Breast (tissue), 4 donors: ENCODE data around the genes TRIM8 and ARL3.

DNA sequence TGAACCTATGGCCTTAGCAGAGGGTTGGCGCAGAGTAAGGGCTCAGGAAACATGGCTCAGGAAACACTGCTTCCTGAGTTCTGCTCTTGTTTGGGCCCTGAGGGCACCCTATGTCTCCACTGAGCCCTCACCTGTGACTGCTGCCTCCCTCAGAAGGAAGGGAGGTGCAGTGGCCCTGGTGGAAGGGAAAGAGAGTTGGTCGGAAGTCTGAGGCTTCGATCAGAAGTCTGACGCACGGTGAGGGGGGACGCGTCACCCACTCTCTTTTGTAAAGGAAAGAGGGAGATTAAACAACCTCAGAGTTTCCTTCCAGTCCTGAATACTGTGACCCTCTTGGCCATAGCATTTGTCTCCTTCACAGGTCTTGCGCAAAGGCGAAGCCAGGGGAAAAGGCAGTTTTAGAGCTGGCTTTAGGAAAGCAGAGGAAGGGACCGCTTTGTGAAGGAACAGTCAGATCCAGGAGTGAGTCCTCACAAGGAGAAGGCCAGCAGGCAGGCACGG, 31.3 kb upstream of the TRIM8 start:
- PRO-cap, 3 experiments: no peak in any of the 3 experiments
- RRBS: no CpG with 5 or more reads among the region's 11 CpGs

DNA sequence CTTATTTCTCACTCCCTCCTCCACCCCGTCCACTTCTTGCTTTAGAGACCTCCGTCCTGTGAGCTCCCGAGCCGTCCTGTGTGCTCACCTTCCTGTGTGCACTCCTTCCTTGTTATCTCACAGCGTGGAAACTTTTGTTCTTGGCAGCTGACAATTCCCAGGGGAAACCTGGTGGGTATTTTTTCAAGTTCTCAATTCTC, 18.6 kb upstream of the TRIM8 start:
- PRO-cap, 3 experiments: no peak in any of the 3 experiments
- RRBS: no CpG with 5 or more reads among the region's 5 CpGs

DNA sequence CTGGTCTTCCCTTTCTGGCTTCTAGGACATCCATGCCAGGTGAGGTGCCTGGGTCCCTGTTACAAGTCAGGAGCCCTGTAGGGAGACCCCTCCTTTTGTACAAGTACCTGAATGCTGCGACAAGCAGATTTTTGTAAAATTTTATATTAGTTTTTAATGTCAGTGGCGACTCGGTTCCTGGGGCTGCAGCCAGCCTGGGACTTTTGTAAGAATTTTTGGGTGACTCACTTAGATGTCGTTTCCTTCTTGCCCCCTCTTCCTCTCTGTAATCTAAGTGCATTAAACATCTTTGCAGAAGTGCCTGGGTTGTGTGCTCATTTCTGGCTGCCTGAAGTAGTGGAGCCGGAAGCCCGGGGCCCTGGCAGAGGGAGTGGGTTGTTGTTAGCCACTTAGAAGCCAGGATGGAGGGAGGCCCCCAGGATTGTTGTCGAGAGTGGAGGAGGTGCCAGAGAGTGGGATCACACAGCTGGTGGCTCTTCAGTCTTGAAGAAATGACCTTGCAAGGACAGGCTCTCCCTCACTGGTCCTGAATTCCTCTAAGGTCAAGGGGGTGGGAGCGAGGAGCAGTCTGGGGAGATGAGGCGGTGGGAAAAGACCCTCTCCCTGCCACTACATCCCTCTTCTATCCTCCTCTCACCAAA, 11.0 kb upstream of the TRIM8 start:
- PRO-cap, 3 experiments: no peak in any of the 3 experiments
- RRBS: no CpG with 5 or more reads among the region's 9 CpGs

DNA sequence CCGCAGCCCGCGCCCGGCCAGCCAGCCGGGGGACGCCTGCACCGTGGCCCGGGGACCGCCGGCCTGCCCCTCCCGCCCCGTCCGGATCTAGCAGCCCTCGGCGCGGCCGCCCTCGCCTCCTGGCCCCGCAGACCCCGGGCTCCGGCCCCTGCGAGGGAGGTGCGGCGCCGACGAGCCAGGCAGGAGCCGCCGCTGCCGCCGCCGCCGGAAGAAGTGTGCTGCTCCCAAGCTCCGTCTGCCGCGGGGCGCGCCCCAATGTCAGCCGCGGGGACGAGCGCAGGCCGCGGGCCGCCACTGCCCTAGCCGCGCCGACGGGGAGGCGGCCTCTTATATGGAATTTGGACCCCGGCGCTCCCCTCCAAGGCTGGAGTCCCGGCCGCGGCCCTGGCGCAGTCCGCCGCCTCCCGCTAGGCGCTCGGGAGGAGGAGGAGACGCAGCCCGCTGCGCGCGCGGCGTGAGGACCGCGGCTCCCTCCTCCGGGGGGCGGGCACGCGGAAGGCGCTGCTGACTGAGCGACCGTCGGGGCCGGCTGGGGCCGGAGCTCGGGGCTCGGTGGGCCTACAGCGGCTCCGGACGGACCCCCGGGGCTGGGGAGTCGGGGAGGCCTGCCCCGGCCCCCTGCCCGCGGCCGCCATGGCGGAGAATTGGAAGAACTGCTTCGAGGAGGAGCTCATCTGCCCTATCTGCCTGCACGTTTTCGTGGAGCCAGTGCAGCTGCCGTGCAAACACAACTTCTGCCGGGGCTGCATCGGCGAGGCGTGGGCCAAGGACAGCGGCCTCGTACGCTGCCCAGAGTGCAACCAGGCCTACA, at the start of gene TRIM8:
Gene TRIM8, plus strand, starts transcription at position 495 of the 811 bp plus-strand sequence.
- PRO-cap, 3 experiments: peak in 3 of 3 experiments; most common plus-strand start position 504 of the sequence (in 3); most common minus-strand start position 215 of the sequence (in 1)
- RRBS: 2% methylated on average over 52 of the region's 102 CpGs

- PRO-cap, 3 experiments: no peak in any of the 3 experiments
- RRBS: no CpG with 5 or more reads among the region's 3 CpGs
Observed at GRCh38 chr10:102658963-102659261, 14.6 kb downstream of the TRIM8 start.

- PRO-cap, 3 experiments: peak in 3 of 3 experiments; most common plus-strand start chr10:102714666 (in 3); most common minus-strand start chr10:102714028 (in 3)
- RRBS: 2% methylated on average over 16 of the region's 82 CpGs
Observed at GRCh38 chr10:102713441-102714706, at the start of gene ARL3. TSS of gene ARL3 (minus strand) at chr10:102714397.

- PRO-cap, 3 experiments: no peak in any of the 3 experiments
- RRBS: no CpG with 5 or more reads among the region's 5 CpGs
Observed at GRCh38 chr10:102726176-102726677, 11.8 kb downstream of the SFXN2 start.

DNA sequence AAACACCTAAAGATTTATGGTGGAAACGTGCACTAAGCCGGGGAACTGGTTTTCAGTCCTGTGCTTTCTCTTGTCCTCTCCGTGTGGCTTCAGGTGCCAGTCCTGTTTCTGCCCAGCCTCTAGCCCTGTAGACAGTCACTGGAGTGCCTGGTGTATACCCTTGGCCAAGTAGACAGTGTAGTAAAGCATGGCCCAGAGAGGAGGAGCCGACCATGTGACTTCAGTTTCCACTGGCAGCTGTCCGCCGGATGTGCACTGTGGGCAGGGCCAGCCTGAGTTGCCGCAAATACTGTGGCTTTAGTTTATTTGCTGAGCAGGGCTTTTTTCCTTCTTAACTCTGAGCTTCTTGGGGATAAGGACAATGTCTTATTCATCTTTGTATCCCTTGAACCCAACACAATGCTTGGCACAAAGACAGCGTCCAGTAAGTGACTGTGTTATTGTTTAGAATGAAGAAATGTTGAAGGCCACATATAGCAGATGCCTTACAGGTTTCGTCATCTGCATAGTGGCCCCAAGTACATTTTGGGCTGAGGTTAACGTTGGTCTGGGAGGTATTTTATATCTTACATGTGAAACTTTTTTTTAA, 40.8 kb downstream of the CYP17A1 start:
- PRO-cap, 3 experiments: peak in 1 of 3 experiments; most common plus-strand start position 334 of the sequence (in 1); most common minus-strand start position 145 of the sequence (in 1)
- RRBS: no CpG with 5 or more reads among the region's 10 CpGs

DNA sequence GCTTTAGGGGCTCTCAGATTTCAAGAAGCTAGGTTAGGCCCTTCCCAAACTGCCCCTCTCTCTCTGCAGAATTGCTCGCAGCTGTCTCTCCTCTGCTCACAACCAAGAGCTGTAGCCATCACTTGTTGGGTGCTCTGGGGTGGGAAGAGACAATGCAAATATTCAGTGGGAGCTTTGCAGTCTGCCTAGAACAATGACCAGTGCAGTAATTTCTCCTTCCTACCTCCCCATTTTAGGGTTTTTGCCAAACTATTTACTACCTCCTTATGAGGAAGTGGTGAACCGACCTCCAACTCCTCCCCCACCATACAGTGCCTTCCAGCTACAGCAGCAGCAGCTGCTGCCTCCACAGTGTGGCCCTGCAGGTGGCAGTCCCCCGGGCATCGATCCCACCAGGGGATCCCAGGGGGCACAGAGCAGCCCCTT, 24.8 kb downstream of the CYP17A1 start:
- PRO-cap, 3 experiments: no peak in any of the 3 experiments
- RRBS: no CpG with 5 or more reads among the region's 4 CpGs

- PRO-cap, 3 experiments: no peak in any of the 3 experiments
- RRBS: no CpG with 5 or more reads among the region's 7 CpGs
Observed at GRCh38 chr10:103081729-103082377, 111.2 kb downstream of the NT5C2 start.

DNA sequence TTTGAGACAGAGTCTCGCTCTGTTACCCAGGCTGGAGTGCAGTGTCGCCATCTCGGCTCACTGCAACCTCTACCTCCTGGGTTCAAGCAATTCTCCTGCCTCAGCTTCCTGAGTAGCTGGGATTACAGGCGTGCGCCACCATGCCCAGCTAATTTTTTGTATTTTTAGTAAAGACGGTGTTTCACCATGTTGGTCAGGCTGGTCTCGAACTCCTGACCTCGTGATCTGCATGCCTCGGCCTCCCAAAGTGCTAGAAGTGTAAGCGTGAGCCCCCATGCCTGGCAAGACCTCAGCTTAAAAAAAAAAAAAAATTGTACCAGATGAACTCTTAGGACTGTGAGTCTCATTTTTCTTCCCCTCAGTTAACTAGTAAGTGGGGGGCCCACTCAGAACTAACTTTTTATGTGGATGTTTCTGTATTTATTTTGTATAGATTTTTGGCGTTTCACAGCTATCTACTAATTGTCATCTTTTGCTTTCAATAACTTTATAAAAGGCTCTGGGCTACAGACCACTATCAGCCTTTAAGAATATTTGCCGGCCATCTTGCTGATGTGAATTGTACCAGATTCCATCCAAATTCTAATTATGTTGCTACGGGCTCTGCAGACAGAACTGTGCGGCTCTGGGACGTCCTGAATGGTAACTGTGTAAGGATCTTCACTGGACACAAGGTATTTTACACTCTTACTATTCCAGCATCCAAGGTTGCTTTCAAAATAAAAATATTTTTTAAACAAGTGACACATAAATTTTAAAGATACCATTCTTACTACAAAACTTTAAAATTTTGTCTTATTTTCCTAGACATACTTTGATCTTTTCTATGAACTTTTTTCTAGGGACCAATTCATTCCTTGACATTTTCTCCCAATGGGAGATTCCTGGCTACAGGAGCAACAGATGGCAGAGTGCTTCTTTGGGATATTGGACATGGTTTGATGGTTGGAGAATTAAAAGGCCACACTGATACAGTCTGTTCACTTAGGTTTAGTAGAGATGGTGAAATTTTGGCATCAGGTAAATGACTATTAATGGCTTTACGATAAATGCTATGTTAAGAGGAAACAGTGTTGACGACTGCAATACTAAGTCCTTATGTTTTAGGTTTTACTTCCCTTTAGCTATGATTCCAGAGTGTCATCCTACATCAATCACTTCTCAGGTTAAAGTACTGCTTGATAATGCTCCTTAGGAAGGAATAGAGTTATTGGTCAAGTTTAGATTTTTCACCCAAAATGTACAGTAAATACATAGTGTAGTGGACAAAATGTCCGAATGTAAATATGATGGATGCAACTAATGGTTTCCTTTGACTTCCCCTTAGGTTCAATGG, 9.1 kb downstream of the ATP5MK start:
- PRO-cap, 3 experiments: no peak in any of the 3 experiments
- RRBS: no CpG with 5 or more reads among the region's 18 CpGs

- PRO-cap, 3 experiments: no peak in any of the 3 experiments
- RRBS: no CpG with 5 or more reads among the region's 12 CpGs
Observed at GRCh38 chr10:103600599-103601594, 107.4 kb downstream of the NEURL1 start.

GRCh38 chr10:103605648-103606268, 112.3 kb downstream of the NEURL1 start:
- PRO-cap, 3 experiments: no peak in any of the 3 experiments
- RRBS: no CpG with 5 or more reads among the region's 11 CpGs

GRCh38 chr10:103616687-103617645, 123.5 kb downstream of the NEURL1 start:
- PRO-cap, 3 experiments: no peak in any of the 3 experiments
- RRBS: 24% methylated on average over 7 of the region's 23 CpGs

- PRO-cap, 3 experiments: peak in 3 of 3 experiments; most common minus-strand start chr10:103660017 (in 3)
- RRBS: no CpG with 5 or more reads among the region's 6 CpGs
Observed at GRCh38 chr10:103659736-103660094, 166.2 kb downstream of the NEURL1 start.

- PRO-cap, 3 experiments: no peak in any of the 3 experiments
- RRBS: no CpG with 5 or more reads among the region's 16 CpGs
Observed at GRCh38 chr10:103696147-103697265, 158.9 kb downstream of the SH3PXD2A start.

- PRO-cap, 3 experiments: no peak in any of the 3 experiments
- RRBS: no CpG with 5 or more reads among the region's 4 CpGs
Observed at GRCh38 chr10:103713442-103713948, 141.9 kb downstream of the SH3PXD2A start.

GRCh38 chr10:103745183-103745641, 110.2 kb downstream of the SH3PXD2A start:
- PRO-cap, 3 experiments: no peak in any of the 3 experiments
- RRBS: no CpG with 5 or more reads among the region's 2 CpGs

DNA sequence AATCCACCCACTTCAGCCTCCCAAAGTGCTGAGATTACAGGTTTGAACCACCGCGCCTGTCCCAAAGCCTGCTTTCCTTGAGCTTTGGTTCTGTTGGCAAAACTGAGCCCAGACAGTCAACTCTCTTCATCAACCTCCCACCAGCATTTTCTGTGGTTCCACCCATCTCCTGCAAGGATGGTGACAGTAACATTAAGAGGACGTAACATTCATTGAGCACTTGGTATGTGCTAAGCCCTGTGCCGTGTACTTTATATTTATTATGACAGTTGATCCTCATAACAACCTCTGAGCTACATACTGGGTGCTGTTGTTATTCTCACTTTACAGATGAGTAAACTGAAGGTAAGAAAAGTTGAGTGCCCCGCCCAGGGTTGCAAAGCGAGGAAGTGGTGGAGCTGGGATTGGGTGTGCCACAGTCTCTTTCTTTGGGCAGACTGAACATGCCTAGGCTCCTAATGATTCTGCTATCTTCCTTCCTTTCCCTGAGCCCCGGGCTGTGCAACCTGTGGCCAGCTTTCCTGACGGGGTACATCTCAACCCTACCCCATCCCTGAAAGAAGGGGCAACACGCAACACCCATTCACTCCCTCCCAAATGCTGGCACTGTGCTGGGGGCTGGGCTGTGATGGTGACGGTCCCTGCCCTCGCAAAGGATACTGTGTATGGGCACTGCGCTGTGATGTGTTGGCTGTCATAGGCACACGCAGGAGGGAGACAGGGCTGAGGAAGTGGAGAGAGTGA, 107.3 kb downstream of the SH3PXD2A start:
- PRO-cap, 3 experiments: no peak in any of the 3 experiments
- RRBS: no CpG with 5 or more reads among the region's 13 CpGs

DNA sequence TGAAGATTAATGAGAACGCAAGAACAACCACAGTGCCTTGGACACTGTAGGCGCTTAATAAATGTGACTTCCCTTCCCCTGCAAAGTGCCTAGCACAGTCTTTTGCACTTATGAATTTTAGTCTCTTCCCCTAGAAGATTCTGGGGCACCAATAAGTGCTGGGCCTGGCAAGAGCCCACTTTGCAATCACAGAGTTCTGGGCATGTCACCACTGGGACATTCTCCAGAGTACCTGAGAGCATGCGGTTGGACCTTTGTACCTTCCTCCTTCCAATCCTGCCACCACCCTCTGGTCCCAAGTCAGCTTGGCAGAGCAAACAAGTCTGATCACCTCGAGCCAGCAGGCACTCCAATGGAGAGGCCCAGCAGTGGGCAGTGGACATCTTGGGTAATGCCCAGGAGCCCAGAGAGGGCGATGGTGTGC, 43.5 kb downstream of the SH3PXD2A start:
- PRO-cap, 3 experiments: no peak in any of the 3 experiments
- RRBS: no CpG with 5 or more reads among the region's 5 CpGs